GM12878 (cell line): ENCODE data around the genes KRTAP5-10 and XNDC1N.

GRCh38 chr11:69489259-69489866, 151.6 kb upstream of the CCND1 start:
- RAMPAGE, long total RNA = no peak
- RRBS, 2 experiments = 54 to 66% methylated on average over 4 of the region's 18 CpGs
CAGE:
- cytosol, long polyA minus RNA = no peak
- cytosol, long polyA plus RNA = no peak
- long polyA plus RNA = no peak
- nucleolus, long total RNA = no peak
- nucleus, long polyA plus RNA = no peak
- nucleus, long total RNA = no peak

GRCh38 chr11:69530680-69531650, 110.0 kb upstream of the CCND1 start:
- RAMPAGE, long total RNA = no peak
- RRBS, 2 experiments = 54 to 71% methylated on average over 4 of the region's 22 CpGs
CAGE:
- cytosol, long polyA minus RNA = no peak
- cytosol, long polyA plus RNA = no peak
- long polyA plus RNA = no peak
- nucleolus, long total RNA = no peak
- nucleus, long polyA plus RNA = no peak
- nucleus, long total RNA = no peak

GRCh38 chr11:69637613-69638051, 3.3 kb upstream of the CCND1 start:
- RAMPAGE, long total RNA = no peak
- RRBS, 2 experiments = 2 to 11% methylated on average over 6 of the region's 39 CpGs
CAGE:
- cytosol, long polyA minus RNA = no peak
- cytosol, long polyA plus RNA = no peak
- long polyA plus RNA = no peak
- nucleolus, long total RNA = no peak
- nucleus, long polyA plus RNA = no peak
- nucleus, long total RNA = no peak

DNA sequence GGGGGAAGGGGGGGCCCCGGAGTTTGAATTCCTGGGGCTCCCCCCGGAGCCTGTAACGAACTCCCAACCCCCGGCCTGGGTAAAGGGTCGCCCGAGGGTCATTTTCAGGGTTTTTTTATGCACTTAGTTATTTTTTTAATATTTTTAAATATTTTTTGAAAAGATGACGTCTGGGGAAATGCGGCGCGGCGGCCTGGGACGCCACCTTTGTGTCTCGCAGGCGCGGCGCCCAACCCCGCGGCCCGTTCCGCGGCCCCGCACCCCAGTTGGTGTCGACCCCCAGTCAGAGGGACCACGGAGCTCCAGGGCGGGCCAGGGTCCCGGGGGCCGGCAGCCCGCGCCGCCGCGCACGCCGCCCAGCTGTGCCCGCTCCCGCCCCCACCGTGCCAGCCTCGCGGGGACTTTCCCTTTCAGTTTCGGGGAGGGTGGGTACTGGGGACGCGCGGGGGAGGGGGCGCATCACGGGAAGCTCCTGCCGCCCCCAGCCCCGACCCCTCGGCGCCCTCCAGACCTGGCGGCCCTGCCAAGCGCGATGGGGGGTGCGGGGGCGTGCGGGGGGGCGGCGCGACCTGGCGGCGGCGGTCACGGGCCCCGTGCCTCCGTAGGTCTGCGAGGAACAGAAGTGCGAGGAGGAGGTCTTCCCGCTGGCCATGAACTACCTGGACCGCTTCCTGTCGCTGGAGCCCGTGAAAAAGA, 1.6 kb downstream of the CCND1 start:
- RAMPAGE, long total RNA = no peak
- RRBS, 2 experiments = no CpG with 5 or more reads among the region's 70 CpGs
CAGE:
- cytosol, long polyA minus RNA = no peak
- cytosol, long polyA plus RNA = no peak
- long polyA plus RNA = no peak
- nucleolus, long total RNA = no peak
- nucleus, long polyA plus RNA = no peak
- nucleus, long total RNA = no peak

GRCh38 chr11:69643777-69644099, 2.8 kb downstream of the CCND1 start:
- RAMPAGE, long total RNA = no peak
- RRBS, 2 experiments = no CpG with 5 or more reads among the region's 17 CpGs
CAGE:
- cytosol, long polyA minus RNA = no peak
- cytosol, long polyA plus RNA = no peak
- long polyA plus RNA = no peak
- nucleolus, long total RNA = no peak
- nucleus, long polyA plus RNA = no peak
- nucleus, long total RNA = no peak

DNA sequence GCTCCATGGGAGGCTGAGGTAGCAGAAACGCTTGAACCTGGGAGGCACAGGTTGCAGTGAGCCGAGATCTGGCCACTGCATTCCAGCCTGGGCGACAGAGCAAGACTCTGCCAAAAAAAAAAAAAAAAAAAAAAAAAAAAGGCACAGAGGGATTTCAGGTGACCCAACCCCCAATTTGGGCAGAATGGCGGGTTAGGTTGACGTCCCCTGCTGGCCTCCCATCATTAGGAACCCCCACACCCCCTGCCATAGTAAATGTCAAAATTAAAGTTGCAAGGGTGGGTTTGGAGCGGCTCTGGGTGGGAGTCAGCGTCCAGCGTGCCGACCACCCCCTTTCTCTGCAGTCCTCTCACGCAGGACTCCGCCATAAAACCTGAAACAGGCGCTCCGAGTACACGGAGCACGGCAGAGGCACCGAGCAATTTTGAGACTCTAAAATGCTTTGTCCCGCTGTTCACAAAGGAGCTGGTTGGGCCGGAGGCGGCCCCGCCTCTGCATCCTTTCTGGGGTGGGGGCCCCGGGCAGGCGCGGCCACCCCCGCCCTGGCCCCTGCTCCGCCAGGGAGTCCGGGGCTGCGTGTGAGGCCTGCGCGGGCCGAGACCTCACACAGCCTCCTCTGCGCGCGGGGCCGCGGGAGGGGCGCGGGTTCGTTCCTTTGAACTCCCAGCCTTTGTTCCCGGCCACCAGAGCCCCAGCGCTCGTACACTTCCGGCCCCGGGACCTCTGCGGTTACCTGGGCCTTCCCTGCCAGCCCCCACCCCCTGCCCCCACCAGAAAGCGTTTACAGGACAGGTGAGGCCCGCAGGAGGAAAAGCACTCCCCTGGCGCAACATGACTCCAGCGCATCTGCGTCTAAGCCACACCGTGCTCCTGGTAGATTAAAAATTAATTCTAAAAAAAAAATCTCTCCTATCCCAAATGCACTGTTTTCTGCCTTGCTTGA, 1.7 kb downstream of the FGF19 start:
- RAMPAGE, long total RNA = no peak
- RRBS, 2 experiments = 4 to 23% methylated on average over 9 to 11 of the region's 50 CpGs
CAGE:
- cytosol, long polyA minus RNA = no peak
- cytosol, long polyA plus RNA = no peak
- long polyA plus RNA = no peak
- nucleolus, long total RNA = no peak
- nucleus, long polyA plus RNA = no peak
- nucleus, long total RNA = no peak

- RAMPAGE, long total RNA = no peak
- RRBS, 2 experiments = 3 to 8% methylated on average over 4 to 10 of the region's 46 CpGs
CAGE:
- cytosol, long polyA minus RNA = no peak
- cytosol, long polyA plus RNA = no peak
- long polyA plus RNA = no peak
- nucleolus, long total RNA = no peak
- nucleus, long polyA plus RNA = no peak
- nucleus, long total RNA = no peak
Measured at GRCh38 chr11:69704532-69705034, 761 bp upstream of the FGF19 start.

- RAMPAGE, long total RNA = no peak
- RRBS, 2 experiments = no CpG with 5 or more reads among the region's 35 CpGs
CAGE:
- cytosol, long polyA minus RNA = no peak
- cytosol, long polyA plus RNA = no peak
- long polyA plus RNA = no peak
- nucleolus, long total RNA = no peak
- nucleus, long polyA plus RNA = no peak
- nucleus, long total RNA = no peak
Measured at GRCh38 chr11:69892466-69893514, 73.6 kb upstream of the FGF3 start.

- RAMPAGE, long total RNA = no peak
- RRBS, 2 experiments = 32 to 52% methylated on average over 3 to 6 of the region's 28 CpGs
CAGE:
- cytosol, long polyA minus RNA = no peak
- cytosol, long polyA plus RNA = no peak
- long polyA plus RNA = no peak
- nucleolus, long total RNA = no peak
- nucleus, long polyA plus RNA = no peak
- nucleus, long total RNA = no peak
Measured at GRCh38 chr11:69948139-69949305, 129.3 kb upstream of the FGF3 start.

DNA sequence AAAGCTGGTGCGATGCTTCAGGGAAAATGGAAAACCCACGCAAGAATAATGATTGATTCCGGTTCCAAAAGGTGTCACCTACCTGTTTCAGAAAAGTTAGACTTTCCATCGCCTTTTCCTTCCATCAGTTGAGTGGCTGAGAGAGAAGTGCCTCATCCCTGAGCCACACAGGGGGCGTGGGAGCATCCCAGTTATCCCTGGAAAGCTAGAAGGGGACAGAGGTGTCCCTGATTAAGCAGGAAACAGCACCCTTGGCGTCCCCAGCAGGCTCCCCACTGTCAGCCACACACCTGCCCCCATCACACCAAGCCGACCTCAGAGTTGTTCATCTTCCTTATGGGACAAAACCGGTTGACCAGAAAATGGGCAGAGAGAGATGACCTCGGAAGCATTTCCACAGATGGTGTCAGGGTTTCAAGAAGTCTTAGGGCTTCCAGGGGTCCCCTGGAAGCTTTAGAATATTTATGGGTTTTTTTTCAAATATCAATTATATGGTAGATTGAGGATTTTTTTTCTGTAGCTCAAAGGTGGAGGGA, 14.6 kb upstream of the FADD start:
- RAMPAGE, long total RNA = no peak
- RRBS, 2 experiments = no CpG with 5 or more reads among the region's 9 CpGs
CAGE:
- cytosol, long polyA minus RNA = no peak
- cytosol, long polyA plus RNA = no peak
- long polyA plus RNA = no peak
- nucleolus, long total RNA = no peak
- nucleus, long polyA plus RNA = no peak
- nucleus, long total RNA = no peak

GRCh38 chr11:70324289-70324679, 53.8 kb downstream of the PPFIA1 start:
- RAMPAGE, long total RNA = no peak
- RRBS, 2 experiments = no CpG with 5 or more reads among the region's 4 CpGs
CAGE:
- cytosol, long polyA minus RNA = no peak
- cytosol, long polyA plus RNA = no peak
- long polyA plus RNA = no peak
- nucleolus, long total RNA = no peak
- nucleus, long polyA plus RNA = no peak
- nucleus, long total RNA = no peak

GRCh38 chr11:70486730-70487485, 88.6 kb downstream of the CTTN start:
- RAMPAGE, long total RNA = no peak
- RRBS, 2 experiments = 80 to 87% methylated on average over 11 to 18 of the region's 52 CpGs
CAGE:
- cytosol, long polyA minus RNA = no peak
- cytosol, long polyA plus RNA = no peak
- long polyA plus RNA = no peak
- nucleolus, long total RNA = no peak
- nucleus, long polyA plus RNA = no peak
- nucleus, long total RNA = no peak

DNA sequence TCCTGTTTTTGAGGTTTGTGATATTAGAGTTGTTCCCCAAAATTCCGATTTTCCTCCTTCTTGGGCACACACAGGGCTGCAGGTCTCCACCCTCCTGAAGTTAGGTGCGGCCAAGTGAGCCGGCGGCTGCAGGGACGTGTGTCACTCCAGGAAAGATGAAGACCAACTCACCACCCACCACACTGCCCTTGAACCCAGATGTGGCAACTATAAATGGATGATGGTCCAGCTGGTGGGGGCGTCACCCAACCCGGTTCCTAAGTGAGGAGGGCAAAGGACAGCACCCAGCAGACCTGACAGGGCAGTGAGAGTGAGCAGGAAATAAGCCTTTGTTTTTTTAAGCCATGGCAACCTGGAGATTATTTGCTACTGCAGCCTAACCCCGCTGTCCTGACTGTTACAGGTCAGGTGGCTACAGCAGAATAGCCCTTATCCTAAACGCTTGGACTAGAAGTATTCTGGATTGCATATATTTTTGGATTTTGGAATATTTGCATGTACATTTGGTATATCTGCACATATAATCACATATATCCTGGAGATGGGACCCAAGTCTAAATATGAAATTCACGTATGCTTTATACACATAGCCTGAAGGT, 228.9 kb downstream of the CTTN start:
- RAMPAGE, long total RNA = no peak
- RRBS, 2 experiments = no CpG with 5 or more reads among the region's 10 CpGs
CAGE:
- cytosol, long polyA minus RNA = no peak
- cytosol, long polyA plus RNA = no peak
- long polyA plus RNA = no peak
- nucleolus, long total RNA = no peak
- nucleus, long polyA plus RNA = no peak
- nucleus, long total RNA = no peak

GRCh38 chr11:70824599-70825366, 426.5 kb downstream of the CTTN start:
- RAMPAGE, long total RNA = no peak
- RRBS, 2 experiments = 10 to 30% methylated on average over 3 of the region's 17 CpGs
CAGE:
- cytosol, long polyA minus RNA = no peak
- cytosol, long polyA plus RNA = no peak
- long polyA plus RNA = no peak
- nucleolus, long total RNA = no peak
- nucleus, long polyA plus RNA = no peak
- nucleus, long total RNA = no peak

DNA sequence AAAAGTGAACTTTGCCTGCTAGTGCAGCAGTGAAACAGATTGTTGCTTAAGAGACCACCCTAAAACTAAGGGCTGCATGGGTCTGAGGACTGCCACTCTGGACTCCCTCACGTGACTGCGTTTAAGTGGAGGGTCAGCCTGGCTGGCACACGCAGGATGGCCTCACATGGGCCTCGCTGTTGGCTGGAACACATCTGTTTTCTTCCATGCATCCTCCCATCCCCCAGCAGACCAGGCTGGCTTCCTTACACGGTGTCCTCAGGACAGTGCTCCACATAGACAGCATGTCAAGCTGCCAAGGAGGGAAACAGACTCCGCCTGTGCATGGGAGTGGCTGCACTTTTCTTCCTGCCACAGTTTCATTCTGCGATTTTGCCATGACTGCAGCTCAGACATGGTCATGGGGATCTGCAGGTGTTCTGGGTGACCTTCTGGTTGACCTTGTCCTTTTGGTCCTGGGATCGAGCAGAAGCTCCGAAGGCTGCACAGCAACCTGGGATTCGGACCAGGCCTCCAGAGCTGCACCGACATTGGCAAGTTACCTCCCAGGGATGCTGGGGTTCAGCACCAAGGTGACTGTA, 344.2 kb downstream of the SHANK2 start:
- RAMPAGE, long total RNA = no peak
- RRBS, 2 experiments = no CpG with 5 or more reads among the region's 11 CpGs
CAGE:
- cytosol, long polyA minus RNA = no peak
- cytosol, long polyA plus RNA = no peak
- long polyA plus RNA = no peak
- nucleolus, long total RNA = no peak
- nucleus, long polyA plus RNA = no peak
- nucleus, long total RNA = no peak

DNA sequence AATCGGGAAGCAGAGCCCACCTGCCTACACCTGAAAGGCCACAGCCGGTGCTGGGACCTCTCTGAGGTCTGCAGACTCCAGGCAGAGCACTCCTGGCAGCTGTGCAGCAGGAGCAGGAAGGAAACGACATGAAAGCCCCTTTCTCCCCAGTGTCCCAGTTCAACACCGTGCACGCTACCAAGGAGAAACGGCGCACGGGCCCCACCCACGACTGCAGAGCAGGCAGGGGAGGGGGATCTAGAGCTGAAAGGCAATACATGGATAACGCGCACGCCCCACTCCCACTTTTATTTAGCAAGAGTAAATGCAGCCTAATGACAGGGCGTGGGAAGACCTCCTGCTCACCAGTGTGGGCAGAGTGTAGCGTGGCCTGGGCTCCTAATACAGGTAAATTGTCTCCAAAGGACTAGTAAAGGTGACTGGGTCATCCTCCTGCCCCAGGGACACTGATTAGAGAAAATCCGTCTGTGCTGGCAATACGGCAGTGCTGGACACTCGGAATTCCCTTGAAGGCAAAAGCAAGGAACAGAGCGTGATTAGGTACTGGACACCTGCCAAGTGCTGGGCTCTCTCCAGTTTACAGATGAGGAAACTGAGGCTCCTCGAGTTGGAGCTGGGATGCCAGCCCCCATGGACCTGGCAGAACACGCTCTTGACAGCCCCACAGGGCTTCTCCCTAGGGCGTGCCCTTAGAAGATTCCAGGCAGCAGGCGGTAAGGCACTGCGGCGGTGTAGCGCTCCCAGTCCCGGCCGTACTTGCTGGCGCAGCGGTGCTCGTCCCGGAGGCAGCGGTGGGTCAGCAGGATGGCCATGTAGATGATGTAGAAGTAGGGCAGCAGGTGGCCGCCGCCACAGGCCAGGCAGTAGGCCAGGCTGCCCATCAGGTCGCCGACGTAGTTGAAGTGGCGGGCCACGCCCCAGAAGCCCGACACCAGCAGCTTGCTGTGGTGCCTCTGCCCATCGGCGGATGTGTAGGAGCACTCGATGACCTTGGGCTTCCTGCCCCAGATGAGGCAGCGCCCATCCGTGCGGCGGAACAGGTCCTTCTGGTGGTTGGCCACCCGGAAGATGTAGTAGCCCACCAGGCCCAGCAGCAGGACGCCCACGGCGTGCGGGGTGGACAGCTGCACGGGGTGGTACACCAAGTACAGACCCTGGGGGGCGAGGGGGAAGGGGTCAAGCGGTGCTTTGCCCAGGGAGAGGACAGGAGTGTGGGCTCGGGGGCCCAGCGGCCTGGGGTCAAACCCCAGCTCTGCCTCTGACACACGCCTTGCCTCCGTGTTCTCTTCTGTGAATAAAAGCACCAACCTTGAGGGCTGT, 13.0 kb downstream of the DHCR7 start:
- RAMPAGE, long total RNA = no peak
- RRBS, 2 experiments = no CpG with 5 or more reads among the region's 59 CpGs
CAGE:
- cytosol, long polyA minus RNA = no peak
- cytosol, long polyA plus RNA = no peak
- long polyA plus RNA = no peak
- nucleolus, long total RNA = start-site peak on the minus strand centred at position 259 of the sequence, 10 bp wide, 69 reads
- nucleus, long polyA plus RNA = no peak
- nucleus, long total RNA = no peak

- RAMPAGE, long total RNA = no peak
- RRBS, 2 experiments = no CpG with 5 or more reads among the region's 16 CpGs
CAGE:
- cytosol, long polyA minus RNA = no peak
- cytosol, long polyA plus RNA = no peak
- long polyA plus RNA = no peak
- nucleolus, long total RNA = no peak
- nucleus, long polyA plus RNA = no peak
- nucleus, long total RNA = no peak
Measured at GRCh38 chr11:71490062-71490557, 37.0 kb upstream of the KRTAP5-7 start.

- RAMPAGE, long total RNA = no peak
- RRBS, 2 experiments = no CpG with 5 or more reads among the region's 7 CpGs
CAGE:
- cytosol, long polyA minus RNA = no peak
- cytosol, long polyA plus RNA = no peak
- long polyA plus RNA = no peak
- nucleolus, long total RNA = no peak
- nucleus, long polyA plus RNA = no peak
- nucleus, long total RNA = no peak
Measured at GRCh38 chr11:71565407-71565839, at the start of gene KRTAP5-10. Gene KRTAP5-10 (plus strand): TSS chr11:71565563.

- RAMPAGE, long total RNA = no peak
- RRBS, 2 experiments = no CpG with 5 or more reads among the region's 7 CpGs
CAGE:
- cytosol, long polyA minus RNA = no peak
- cytosol, long polyA plus RNA = no peak
- long polyA plus RNA = no peak
- nucleolus, long total RNA = no peak
- nucleus, long polyA plus RNA = no peak
- nucleus, long total RNA = no peak
Measured at GRCh38 chr11:71589591-71589790, 6.8 kb upstream of the KRTAP5-11 start.

DNA sequence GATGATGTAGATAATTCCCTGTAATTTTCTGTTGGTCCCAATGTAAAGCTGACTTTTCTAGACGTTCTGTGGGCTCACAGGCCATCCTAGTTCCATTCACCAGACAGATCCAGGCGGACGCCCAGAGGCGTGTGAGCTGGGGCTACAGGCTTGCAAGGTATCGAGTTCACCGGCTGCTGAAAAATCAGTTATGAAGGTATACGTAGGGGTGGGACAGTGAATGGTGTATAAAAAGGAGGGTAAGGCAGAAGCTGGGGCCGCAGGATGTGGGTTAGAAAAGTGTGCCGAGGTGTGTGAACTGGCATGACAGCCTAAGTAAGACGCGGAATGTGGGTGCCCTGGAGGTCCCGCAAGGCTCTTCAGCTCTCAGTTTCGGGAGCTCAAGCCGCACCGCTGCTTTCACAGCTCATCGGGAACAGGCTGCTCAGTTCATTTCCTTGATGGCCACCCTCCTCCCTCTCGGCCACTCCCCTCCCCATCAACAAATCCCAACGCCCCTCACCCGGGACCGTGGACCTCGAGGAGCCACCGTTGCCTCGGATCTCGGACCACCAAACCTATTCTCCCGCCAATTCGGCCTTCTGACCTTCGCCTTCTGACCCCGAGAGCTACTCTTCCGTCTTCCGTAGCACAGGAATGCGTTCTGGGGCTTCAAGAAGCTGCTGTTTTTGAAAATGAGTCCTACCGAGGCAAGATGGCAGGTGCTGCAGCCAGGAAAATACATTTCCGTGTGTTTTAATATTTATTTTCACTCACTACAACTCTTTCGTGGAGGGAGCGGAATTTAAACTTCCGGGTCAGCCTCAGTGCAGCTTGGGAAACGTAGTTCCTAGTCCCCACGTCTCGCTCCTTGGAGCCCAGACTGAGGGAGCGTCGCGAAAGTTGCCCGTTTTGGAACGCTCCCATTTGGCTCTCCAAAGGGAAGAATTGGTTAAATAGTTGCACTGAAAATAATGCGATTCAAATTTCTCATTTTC, at the start of gene XNDC1N:
XNDC1N (minus strand) TSS at position 732 of the 977 bp plus-strand sequence.
- RAMPAGE, long total RNA = no peak
- RRBS, 2 experiments = no CpG with 5 or more reads among the region's 45 CpGs
CAGE:
- cytosol, long polyA minus RNA = start-site peak on the minus strand centred at position 572 of the sequence, 54 bp wide, 242 reads
- cytosol, long polyA plus RNA = no peak
- long polyA plus RNA = no peak
- nucleolus, long total RNA = start-site peak on the minus strand centred at position 561 of the sequence, 14 bp wide, 271 reads; start-site peak on the minus strand centred at position 769 of the sequence, 111 bp wide, 194 reads
- nucleus, long polyA plus RNA = no peak
- nucleus, long total RNA = no peak